Heart right ventricle (tissue), 2 donors: ENCODE data around the genes CDCA7 and OLA1.

- PRO-cap, 2 experiments, result peak in 1 of 2 experiments; most common plus-strand start chr2:172860051 (in 1); most common minus-strand start chr2:172859907 (in 1)
Observed at GRCh38 chr2:172859563-172860480, 124.2 kb downstream of the RAPGEF4 start.

- PRO-cap, 2 experiments, result no peak in any of the 2 experiments
Observed at GRCh38 chr2:172985253-172985984, 90.2 kb upstream of the MAP3K20 start.

DNA sequence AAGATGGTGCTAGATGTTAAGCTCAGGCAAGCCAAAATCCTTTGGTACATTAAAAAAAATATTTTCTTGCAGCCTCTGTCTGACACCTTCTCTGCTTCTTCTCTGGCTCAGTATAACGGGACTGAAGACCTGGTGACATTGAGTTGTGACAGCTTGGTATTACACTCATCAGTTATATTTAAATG lies 75.7 kb upstream of the MAP3K20 start:
- PRO-cap, 2 experiments, result no peak in any of the 2 experiments

DNA sequence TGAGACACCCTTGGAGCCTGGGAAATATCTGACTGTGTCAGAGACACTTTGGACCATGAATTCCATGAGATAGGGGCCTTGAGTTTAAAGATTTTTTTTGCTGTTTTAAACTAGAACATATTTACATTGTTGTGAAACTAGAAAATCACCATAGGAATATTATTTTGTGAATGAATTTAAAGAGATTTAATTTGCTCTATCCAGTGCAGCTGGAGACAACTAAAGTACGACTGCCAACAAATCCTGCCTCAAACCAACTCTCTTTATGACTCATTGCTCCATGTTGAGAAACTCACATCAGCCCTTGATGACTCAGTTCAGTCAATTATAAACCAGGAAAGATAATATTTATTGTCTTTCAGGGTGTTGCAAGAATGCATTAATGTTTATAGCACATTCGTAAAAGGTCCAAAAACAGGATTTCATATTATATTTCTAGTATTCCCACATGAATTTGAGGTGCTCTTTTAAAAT lies 26.9 kb upstream of the MAP3K20 start:
- PRO-cap, 2 experiments, result no peak in any of the 2 experiments

- PRO-cap, 2 experiments, result no peak in any of the 2 experiments
Observed at GRCh38 chr2:173149601-173150062, 74.0 kb downstream of the MAP3K20 start.

DNA sequence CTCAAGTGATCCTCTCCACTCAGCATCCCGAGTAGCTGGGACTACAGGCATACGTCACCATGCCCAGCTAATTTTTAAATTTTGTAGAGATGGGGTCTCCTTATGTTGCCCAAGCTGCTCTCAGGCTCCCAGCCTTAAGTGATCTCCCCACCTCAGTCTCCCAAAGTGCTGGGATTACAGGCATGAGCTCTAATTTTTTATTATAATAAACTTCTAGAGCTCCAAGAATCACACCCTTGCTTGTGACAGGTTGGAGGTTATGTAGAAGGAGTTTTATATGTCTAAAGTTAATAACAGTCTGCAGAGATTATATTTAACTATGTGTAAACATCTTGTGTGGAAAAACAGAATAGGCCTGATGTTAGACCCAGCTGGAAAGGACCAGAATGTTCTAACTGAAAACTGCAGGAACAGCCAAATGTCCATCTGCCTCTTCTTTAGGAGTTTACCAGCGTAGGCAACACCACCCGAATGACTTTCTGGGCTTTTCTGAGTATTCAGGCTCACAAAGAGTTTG lies 67.2 kb upstream of the CDCA7 start:
- PRO-cap, 2 experiments, result no peak in any of the 2 experiments

GRCh38 chr2:173351391-173351670 lies 3.3 kb upstream of the CDCA7 start:
- PRO-cap, 2 experiments, result peak in 1 of 2 experiments; most common minus-strand start chr2:173351603 (in 1)

DNA sequence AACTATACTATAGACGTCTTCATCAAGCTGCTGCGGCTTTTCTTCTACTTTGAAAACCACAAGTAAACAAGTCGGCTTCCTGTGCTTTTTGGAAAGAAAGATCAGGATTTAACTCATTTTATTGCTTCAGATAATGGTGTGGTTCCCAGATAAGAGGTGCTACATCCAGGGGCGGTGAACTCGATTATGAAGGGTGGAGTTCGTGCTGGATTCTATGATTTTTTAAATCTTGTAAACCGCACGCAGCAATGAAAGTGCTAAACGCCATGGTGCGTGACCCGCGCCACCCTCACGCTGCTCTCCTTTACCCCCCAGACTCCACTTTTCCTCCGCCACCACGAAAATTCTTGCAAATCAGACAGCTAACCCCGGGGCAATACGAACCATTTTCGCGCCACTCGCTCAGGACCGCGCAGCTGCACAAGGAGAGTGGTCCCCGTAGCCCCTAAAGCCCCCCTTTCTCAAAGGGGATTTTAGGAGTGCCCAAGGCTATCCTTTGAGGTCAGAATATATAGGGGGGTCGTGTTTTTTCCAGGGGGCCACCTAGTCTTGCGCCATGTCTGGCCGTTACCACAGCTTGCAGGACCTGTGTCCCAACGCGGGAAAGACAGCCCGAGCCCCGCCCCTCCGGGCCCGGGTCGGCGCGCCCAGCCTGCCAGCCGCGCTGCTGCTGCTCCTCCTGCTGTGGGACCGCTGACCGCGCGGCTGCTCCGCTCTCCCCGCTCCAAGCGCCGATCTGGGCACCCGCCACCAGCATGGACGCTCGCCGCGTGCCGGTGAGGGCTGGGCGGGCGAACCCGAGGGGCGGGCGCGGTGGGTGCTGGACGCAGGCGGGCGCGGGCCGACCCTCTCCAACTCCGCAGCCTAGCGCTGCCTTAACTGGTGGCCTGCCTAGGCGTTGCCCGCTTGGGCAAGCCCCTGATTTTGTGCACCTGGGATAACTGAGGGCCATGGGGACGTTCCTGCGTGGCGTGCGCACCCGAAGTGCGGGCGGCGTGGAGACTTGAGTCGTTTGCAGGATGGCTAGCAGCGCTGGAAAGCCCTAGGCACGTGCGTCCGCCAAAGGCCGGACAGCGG lies at the start of gene CDCA7:
Gene CDCA7 (plus strand): TSS at position 664 of the 1,077 bp plus-strand sequence.
- PRO-cap, 2 experiments, result peak in 1 of 2 experiments; most common plus-strand start position 677 of the sequence (in 1)

GRCh38 chr2:173854889-173855311 lies 110.3 kb downstream of the SP3 start:
- PRO-cap, 2 experiments, result no peak in any of the 2 experiments

DNA sequence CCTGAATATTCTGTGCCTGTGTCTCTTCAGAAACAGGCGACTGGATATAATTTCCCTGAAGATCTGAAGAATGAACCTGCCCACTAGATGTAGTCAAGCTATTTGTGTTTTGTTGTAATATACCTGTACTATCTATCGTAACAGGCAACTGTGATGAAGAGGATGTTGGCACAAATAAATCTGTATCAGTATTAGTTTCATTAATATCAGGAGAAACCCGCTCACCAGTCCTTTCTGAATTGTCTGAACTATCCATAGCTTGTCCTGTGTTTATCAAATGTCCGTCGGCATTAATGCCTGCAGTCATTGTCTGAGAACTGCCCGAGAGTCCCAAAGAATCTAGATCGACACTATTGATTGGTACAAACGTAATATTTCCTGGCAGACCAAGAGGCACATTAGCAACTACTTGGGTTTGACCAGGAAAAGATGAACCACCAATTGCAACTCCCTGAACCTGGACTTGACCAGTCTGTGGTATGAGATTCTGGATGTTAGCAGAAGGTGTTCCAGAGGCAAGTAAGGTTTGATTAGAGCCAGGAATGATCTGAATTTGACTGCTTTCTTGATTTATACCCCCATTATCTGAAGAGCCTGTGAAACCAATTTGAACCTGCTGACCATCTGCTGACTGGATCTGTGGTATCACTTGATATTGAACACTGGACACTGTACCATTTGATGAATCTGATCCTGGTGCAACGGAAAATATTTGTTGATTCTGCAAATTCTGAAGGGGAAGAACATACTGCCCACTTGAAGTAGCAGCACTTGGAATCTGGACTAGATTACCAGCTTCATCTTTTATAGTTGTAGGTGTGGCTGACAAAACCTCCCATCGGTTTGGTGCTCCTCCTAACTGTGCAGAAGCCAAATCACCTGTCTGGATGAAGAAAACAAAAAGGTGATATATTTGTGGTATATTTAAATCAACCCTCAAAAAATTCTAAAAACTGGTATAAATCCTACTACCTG lies 9.5 kb downstream of the SP3 start:
- PRO-cap, 2 experiments, result no peak in any of the 2 experiments

- PRO-cap, 2 experiments, result no peak in any of the 2 experiments
Observed at GRCh38 chr2:173985253-173985776, 20.1 kb upstream of the SP3 start.

DNA sequence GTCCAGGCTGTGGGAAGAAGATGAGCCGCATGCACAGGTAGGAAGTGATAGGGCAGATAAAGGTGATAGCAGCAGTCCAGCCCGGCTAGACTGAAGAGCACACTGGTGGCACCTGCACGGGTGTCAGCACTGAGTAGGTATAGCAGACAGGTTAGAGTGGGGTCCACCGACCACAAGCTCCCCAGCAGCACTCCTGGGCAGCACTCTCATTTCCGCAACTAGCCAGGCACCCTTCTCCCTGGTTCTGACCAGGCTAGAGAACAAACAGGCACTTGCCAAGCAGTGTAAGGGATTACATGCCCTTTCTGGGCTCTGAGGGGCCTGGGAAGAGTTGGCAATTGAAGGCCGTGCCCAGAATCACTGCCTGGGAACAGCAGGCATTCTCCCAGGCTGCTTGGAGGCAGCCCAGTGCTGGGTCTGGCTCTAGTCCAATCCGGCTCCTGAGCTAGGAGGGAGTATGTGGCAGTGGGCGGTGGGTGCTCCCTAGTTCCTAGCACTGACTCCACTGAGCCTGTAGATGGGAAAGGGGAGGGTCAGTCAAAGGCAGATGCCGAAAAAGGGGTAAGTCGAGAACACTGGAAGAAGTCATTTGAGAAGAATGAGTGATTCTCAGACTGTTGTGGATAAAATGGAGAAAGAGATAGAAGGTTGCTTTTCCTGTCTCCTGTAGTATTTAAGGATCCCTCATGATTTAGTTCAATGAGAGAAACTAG lies 34.1 kb upstream of the SP3 start:
- PRO-cap, 2 experiments, result no peak in any of the 2 experiments

DNA sequence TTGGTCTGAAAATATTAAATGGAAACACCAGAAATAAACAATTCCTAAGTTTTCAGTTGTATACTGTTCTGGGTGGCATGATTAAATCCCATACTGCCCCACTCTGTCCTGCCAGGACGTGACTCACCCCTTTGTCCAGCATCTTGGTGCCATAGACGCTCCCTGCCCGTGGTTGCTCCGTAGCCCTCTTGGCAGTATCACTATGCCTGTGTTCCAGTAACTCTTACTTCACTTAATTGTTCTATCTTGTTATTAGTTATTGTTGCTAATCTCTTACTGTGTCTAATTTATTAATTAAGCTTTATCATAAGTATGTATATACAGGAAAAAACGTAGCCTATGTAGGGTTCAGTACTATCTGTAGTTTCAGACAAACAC lies 71.3 kb upstream of the SP3 start:
- PRO-cap, 2 experiments, result no peak in any of the 2 experiments

GRCh38 chr2:174173972-174174212 lies 74.4 kb downstream of the OLA1 start:
- PRO-cap, 2 experiments, result peak in 1 of 2 experiments; most common plus-strand start chr2:174174056 (in 1)

GRCh38 chr2:174247667-174248890 lies at the start of gene OLA1:
OLA1 (minus strand) TSS chr2:174248532.
- PRO-cap, 2 experiments, result peak in 2 of 2 experiments; most common plus-strand start chr2:174248735 (in 2); most common minus-strand start chr2:174248473 (in 1)

DNA sequence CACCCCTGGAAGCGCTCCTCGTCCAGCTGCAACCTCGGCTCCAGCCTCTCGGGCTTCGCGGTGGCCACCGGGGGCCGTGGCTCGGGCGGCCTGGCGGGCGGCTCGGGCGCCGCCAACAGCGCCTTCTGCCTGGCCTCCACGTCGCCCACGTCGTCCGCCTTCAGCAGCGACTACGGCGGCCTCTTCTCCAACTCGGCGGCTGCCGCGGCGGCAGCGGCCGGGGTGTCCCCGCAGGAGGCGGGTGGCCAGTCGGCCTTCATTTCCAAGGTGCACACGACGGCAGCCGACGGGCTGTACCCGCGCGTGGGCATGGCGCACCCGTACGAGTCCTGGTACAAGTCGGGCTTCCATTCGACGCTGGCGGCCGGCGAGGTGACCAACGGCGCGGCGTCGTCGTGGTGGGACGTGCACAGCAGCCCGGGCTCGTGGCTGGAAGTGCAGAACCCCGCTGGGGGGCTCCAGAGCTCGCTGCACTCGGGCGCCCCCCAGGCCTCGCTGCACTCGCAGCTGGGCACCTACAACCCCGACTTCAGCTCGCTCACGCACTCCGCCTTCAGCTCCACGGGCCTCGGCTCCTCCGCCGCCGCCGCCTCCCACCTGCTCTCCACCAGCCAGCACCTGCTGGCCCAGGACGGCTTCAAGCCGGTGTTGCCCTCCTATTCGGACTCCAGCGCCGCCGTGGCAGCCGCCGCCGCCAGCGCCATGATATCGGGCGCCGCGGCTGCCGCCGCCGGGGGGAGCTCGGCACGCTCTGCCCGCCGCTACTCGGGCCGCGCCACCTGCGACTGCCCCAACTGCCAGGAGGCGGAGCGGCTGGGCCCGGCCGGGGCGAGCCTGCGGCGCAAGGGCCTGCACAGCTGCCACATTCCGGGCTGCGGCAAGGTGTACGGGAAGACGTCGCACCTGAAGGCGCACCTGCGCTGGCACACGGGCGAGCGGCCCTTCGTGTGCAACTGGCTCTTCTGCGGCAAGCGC lies 1.8 kb downstream of the SP9 start:
- PRO-cap, 2 experiments, result no peak in any of the 2 experiments

- PRO-cap, 2 experiments, result no peak in any of the 2 experiments
Observed at GRCh38 chr2:174348555-174349023, 13.8 kb downstream of the SP9 start.

DNA sequence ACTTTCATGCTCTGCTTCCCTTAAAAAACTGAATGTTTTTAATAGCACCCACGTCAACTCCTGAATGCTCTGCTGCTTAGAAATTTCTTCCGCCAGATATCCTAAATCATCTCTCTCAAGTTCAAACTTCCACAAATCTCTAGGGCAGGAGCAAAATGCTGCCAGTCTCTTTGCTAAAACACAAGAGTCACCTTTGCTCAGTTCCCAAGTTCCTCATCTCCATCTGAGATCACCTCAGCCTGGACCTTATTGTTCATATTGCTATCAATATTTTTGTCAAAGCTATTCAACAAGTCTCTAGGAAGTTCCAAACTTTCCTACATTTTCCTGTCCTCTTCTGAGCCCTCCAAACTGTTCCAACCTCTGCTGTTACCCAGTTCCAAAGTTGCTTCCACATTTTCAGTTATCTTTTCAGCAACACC lies 30.3 kb downstream of the SP9 start:
- PRO-cap, 2 experiments, result no peak in any of the 2 experiments

- PRO-cap, 2 experiments, result no peak in any of the 2 experiments
Observed at GRCh38 chr2:174409704-174410779, 14.5 kb downstream of the SCRN3 start.

GRCh38 chr2:174595055-174595555 lies 2.5 kb downstream of the WIPF1 start:
- PRO-cap, 2 experiments, result no peak in any of the 2 experiments